ENCODE measurements around a stretch of chr11.

DNA sequence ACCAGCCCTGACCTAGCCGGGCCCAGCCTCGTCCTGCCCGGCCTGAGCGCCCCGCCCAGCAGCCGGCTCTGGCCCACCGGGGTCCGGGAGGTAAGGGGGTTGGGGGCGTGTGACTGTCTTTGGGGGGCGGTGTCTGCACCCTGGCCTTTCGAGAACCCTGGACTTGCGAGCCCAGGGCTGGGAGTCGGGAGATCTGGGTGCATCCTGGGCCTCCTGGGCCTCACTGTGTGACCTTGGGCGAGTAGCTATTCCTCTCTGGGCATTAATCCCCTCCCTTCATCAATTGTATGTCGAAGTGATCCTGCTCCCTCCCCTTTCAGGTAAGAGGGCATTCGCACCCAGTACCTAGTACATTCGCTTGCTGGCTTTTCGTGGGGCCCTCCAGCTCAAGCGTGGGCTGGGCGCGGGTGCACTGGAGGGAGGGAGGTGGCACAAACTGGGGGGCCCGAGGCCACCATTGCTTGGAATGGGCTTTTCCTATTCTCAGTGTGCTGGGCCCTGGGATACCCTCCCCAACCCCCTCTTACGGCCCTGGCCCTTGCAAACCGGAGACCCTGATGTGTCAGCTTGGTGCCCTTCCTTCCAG is 442 bp downstream of the USP35 start:
- PRO-cap, 7 experiments, result no peak in any of the 7 experiments
- RAMPAGE, long total RNA, 2 experiments, result no peak in any of the 2 experiments

- PRO-cap, 7 experiments, result no peak in any of the 7 experiments
- RAMPAGE, long total RNA, 2 experiments, result no peak in any of the 2 experiments
Measured at GRCh38 chr11:78209397-78210557, 21.1 kb downstream of the USP35 start.

DNA sequence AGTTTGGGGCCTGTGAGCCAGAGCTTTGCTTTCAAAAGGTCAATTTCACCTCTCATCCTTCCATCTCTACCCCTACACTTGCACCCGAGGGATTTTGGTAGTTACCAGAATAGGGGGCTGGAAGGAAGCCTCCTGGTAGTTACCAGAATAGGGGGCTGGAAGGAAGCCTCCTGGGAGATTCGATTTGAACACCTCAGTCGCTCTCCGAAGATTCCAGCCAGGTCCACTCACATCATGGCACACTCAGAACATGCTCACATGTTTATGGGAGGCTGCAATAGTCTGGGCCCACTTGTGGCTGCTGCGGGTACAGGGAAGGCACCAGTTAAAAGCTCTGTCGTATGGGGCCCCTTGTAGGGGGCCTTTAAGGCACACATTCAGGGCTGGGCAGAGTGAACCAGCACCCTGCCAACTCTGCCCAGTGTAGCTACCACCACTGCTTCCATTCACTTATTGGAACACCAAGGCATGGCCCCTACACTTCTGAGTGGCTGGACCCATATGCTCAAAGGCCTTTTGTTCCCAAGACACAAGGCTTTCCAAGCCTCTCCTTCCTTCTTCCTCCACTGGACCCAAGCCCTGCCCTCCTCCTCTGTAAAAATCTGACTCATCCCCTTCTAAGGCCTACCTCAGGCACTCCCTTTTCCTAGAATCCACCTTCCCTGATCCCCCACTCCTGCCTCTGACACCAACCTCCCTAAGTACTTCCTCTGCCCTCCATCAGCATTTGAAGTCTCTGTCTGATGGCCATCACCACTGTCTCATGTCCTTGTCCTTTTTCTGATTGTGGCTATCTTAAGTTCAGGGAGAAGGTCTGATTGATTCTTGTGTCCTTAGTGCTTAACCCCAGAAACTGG is 28.0 kb downstream of the USP35 start:
- PRO-cap, 7 experiments, result no peak in any of the 7 experiments
- RAMPAGE, long total RNA, 2 experiments, result no peak in any of the 2 experiments

GRCh38 chr11:78226383-78227104 is 37.8 kb downstream of the USP35 start:
- PRO-cap, 7 experiments, result no peak in any of the 7 experiments
- RAMPAGE, long total RNA, 2 experiments, result no peak in any of the 2 experiments

GRCh38 chr11:78256791-78257256 is 68.1 kb downstream of the USP35 start:
- PRO-cap, 7 experiments, result peak in 7 of 7 experiments; most common plus-strand start chr11:78257154 (in 7); most common minus-strand start chr11:78256957 (in 1)
- RAMPAGE, long total RNA, 2 experiments, result no peak in any of the 2 experiments

DNA sequence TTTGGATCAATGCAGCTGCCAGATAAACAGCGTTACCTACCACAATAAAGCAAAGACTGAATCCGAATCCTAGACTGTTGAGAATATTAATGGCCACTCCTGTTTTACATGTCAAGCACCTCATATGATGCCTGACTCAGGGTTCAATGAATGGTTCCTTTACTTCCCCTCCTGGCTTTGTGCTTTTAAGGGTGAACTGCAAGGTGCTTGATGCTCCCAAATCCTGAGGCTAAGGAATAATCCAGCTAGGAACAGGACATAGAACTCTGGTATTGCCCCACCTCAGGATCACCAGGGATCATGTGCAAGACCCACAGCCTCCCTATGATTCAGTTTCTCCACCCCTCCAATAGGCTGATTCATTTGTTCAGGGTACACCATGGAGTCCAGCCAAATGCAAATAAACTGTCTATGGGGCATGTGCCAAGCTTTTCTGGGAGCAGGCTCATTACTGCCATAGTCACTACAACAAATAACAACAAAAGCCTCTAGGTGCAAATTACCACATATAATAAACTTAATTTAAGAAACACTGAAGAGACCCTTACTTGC is 104.3 kb downstream of the GAB2 start:
- PRO-cap, 7 experiments, result no peak in any of the 7 experiments
- RAMPAGE, long total RNA, 2 experiments, result no peak in any of the 2 experiments

GRCh38 chr11:78330529-78330846 is 87.1 kb downstream of the GAB2 start:
- PRO-cap, 7 experiments, result no peak in any of the 7 experiments
- RAMPAGE, long total RNA, 2 experiments, result no peak in any of the 2 experiments

DNA sequence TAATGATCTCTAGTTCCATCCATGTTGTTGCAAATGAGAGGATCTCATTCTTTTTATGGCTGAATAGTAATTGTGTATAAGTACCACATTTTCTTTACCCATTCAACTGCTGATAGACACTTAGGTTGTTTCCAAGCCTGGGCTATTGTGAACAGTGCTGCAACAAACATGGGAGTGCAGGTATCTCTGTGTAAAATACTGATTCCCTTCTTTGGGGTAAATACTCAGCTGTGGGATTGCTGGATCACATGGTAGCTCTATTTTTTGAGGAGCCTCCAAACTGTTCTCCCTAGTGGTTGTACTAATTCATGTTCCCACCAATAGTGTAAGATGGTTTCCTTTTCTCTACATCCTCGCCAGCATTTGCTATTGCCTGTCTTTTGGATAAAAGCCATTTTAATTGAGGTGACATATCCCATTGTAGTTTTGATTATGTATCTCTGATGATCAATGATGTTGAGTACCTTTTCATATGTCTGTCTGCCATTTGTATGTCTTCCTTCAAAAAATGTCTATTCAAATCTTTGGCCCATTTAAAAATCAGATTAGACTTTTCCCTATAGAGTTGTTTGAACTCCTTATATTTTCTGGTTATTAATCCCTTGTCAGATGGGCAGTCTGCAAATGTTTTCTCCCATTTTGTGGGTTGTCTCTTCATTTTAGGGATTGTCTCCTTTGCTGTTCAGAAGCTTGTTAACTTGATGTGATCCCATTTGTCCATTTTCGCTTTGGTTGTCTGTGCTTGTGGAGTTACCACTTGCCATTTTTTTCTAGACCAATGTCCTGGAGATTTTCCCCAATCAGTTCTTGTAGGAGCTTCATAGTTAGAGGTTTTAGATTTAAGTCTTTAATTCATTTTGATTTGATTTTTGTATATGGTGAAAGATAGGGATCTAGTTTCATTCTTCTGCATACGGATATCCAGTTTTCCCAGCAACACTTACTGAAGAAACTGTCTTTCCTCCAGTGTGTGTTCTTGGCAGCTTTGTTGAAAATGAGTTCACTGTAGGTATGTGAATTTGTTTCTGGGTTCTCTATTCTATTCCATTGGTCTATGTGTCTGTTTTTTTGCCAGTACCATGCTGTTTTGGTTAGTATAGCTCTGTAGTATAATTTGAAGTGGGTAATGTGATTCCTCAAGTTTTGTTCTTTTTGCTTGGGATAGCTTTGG is 82.7 kb downstream of the GAB2 start:
- PRO-cap, 7 experiments, result no peak in any of the 7 experiments
- RAMPAGE, long total RNA, 2 experiments, result no peak in any of the 2 experiments

- PRO-cap, 7 experiments, result no peak in any of the 7 experiments
- RAMPAGE, long total RNA, 2 experiments, result no peak in any of the 2 experiments
Measured at GRCh38 chr11:78354128-78355118, 63.2 kb downstream of the GAB2 start.

DNA sequence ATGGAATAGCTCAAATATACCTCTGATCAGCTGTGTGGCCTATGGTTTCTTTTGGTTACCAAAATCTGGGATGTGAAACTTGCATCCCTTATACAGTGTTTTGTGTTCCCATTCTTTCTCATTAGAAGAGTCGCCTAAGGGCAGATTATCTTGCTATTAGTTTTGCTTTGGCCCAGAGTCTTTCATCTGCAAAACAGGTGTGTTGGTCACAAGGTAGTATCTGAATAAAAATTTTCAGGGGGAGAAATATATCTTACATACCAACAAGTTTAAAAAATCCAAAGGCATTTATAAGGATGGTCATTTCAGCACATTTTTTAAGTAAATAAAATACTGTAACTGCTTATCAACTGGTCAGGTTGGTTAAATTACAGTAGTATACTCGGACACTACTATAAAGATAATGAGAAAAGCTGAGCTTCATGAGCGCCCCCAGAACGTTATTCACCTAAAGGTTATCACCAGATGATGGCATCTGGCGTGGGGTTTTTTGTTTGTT is 48.2 kb downstream of the GAB2 start:
- PRO-cap, 7 experiments, result no peak in any of the 7 experiments
- RAMPAGE, long total RNA, 2 experiments, result no peak in any of the 2 experiments

DNA sequence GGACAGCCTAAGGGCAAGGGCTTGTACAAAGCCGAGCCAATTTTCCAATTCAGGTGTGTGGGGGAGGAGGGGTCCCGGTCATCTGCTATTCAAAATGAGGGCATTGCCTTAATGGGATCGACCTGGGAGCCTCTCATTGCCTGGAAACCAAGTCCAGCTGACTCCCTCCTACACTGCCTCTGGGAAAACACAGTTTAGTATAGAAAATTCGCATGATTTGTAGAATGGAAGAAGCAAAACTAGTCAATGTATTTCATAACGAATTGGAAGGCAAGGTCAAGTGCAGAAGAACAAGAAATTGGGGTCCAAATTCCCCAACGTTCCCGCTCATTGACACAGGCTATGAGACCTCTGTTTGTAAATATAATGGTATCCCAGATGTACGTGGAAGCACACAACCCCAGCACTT is 793 bp upstream of the GAB2 start:
- PRO-cap, 7 experiments, result no peak in any of the 7 experiments
- RAMPAGE, long total RNA, 2 experiments, result no peak in any of the 2 experiments

DNA sequence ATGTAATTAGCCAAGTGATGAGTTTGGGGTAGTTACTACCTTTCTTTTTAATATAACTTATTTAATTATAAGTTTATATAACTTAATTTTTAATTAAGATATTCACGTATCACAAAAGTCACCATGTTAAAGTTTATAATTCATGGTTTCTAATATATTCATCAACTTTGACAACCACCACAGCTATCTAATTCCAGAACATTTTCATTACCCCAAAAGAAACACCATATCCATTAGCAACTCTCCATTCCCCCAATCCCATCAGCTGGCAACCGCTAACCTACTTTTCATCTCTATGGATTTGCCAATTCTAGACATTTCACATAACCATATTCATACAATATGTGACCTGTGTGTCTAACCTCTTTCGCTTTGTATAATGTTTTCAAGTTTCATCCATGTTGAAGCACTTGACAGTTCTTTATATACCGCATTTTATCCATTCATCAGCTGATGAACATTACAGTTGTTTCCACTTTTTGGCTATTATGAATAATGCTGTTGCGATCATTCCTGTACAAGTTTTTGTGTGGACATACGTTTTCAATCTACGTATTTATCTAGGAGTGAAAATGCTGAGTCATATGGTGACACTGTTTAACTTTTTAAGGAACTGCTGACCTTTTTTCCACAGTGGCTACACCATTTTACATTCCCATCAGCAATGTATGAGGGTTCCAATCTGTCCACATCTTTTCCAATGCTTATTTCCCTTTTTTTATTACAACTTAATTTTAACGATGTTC is 6.5 kb upstream of the GAB2 start:
- PRO-cap, 7 experiments, result no peak in any of the 7 experiments
- RAMPAGE, long total RNA, 2 experiments, result no peak in any of the 2 experiments

DNA sequence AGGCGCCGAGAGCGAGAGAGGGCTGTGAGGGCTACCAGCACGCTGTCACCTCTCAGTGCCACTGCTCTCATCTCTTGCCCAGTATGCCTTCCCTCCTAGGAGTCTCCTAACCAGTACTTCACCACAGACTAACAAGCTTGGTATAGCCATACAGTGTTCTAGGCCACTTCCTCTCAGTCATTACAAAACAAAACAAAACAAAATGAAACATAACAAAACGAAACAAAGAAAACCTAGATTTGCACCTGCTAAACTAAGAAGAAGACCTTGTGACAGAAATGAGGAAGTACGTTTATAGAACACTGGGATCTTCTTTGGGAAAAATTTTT is 47.8 kb upstream of the GAB2 start:
- PRO-cap, 7 experiments, result no peak in any of the 7 experiments
- RAMPAGE, long total RNA, 2 experiments, result no peak in any of the 2 experiments

- PRO-cap, 7 experiments, result peak in 6 of 7 experiments; most common plus-strand start chr11:78810126 (in 3); most common minus-strand start chr11:78809993 (in 1)
- RAMPAGE, long total RNA, 2 experiments, result no peak in any of the 2 experiments
Measured at GRCh38 chr11:78809722-78810279, 235.1 kb upstream of the NARS2 start.

DNA sequence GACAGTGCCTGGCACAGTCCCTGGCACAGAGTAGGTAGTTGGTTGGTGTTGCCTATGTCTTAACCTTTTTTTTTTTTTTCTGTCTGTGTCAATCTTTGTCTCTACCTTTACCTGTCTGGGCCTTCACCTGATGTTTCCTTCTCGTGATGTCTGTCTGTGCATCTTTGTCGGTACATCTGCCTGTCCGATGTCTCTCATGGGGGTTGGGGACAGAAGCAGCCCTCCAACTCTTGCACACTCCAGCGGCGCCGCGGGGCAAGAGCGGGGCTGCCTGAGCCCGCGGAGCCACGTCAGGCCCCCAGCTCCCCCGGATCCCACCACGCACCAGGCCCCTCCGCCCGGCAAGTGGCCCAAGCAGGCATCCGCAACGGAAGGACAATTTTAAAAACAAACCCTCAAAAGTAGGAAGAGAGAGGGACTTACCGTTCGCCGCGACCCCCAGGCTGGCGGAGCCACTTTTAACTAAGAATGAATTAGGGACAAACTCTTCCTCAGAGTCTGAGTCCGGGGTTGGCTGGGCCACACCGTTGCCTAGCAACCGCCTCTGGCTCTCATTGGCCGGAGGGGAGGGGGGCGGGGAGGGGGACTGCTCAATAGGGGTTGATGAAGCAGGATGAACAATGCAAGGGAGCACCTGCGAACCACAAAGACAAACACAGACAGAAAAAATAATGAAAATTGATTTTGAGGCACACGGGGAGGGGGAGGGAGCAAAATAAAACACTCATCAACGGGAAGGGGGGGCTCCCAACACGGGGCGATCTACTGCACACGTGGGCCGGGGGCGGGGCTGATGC is 387.3 kb upstream of the NARS2 start:
- PRO-cap, 7 experiments, result no peak in any of the 7 experiments
- RAMPAGE, long total RNA, 2 experiments, result no peak in any of the 2 experiments

GRCh38 chr11:79438527-79439181 is 2.2 kb downstream of the TENM4 start:
- PRO-cap, 7 experiments, result peak in 7 of 7 experiments; most common plus-strand start chr11:79438846 (in 4); most common minus-strand start chr11:79438706 (in 6)
- RAMPAGE, long total RNA, 2 experiments, result no peak in any of the 2 experiments

GRCh38 chr11:79974184-79974650 is 533.4 kb upstream of the TENM4 start:
- PRO-cap, 7 experiments, result peak in 2 of 7 experiments; most common minus-strand start chr11:79974315 (in 2)
- RAMPAGE, long total RNA, 2 experiments, result no peak in any of the 2 experiments

DNA sequence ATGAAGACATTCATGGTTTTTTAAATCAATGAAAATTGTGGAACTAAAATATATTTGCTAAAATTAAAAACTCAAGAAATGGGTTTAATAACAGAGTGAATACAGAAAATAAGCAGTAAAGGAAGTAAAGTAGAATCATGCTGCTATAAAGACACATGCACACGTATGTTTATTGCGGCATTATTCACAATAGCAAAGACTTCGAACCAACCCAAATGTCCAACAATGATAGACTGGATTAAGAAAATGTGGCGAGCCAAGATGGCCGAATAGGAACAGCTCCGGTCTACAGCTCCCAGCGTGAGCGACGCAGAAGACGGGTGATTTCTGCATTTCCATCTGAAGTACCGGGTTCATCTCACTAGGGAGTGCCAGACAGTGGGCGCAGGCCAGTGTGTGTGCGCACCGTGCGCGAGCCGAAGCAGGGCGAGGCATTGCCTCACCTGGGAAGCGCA is 578.0 kb downstream of the FAM181B start:
- PRO-cap, 7 experiments, result no peak in any of the 7 experiments
- RAMPAGE, long total RNA, 2 experiments, result no peak in any of the 2 experiments

GRCh38 chr11:82790992-82791761 is 57.5 kb upstream of the FAM181B start:
- PRO-cap, 7 experiments, result no peak in any of the 7 experiments
- RAMPAGE, long total RNA, 2 experiments, result no peak in any of the 2 experiments

DNA sequence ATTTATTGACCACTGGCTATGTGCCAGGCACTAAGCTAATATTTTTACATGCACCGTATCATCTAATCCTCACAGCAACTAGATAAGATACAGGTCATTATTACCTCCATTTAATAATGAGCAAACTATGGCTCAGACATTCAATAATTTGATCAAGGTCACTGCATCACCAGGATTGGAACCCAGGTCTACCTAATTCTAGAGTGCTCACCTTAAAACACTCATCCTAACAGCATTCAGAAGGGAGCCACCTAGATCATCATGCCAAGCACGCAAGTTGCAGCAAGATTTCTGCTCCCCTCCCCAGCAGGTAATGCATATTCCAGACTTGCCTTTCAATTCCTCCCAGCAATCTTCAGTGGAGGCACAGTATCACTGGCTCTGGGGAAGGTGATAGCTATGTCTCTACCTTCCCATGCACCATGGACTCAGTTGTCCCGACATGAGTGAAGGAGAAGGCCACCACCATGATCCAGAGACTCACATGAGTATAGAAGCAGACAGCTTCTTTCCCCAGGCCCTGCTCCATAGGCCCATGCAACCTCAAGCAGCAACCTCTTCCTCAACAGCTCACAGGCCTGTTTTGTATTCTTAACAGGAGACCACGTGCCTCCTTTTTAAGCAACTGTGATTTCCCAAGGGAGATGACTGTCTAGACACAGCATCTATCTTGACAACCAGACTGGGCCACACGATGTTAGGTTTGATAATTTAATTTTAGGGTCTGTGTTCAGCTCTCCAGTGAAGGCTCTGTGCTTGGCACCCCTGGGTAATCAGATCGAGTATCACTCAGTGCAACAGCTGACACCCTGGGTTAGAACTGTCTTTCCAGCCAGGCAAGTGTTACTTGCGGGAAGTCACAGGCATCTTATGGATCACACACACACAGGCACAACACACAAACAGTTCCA is 36.4 kb downstream of the RAB30 start:
- PRO-cap, 7 experiments, result no peak in any of the 7 experiments
- RAMPAGE, long total RNA, 2 experiments, result no peak in any of the 2 experiments